ENCODE results near the genes EIF5AL1, SFTPA1 and TSPAN14.

DNA sequence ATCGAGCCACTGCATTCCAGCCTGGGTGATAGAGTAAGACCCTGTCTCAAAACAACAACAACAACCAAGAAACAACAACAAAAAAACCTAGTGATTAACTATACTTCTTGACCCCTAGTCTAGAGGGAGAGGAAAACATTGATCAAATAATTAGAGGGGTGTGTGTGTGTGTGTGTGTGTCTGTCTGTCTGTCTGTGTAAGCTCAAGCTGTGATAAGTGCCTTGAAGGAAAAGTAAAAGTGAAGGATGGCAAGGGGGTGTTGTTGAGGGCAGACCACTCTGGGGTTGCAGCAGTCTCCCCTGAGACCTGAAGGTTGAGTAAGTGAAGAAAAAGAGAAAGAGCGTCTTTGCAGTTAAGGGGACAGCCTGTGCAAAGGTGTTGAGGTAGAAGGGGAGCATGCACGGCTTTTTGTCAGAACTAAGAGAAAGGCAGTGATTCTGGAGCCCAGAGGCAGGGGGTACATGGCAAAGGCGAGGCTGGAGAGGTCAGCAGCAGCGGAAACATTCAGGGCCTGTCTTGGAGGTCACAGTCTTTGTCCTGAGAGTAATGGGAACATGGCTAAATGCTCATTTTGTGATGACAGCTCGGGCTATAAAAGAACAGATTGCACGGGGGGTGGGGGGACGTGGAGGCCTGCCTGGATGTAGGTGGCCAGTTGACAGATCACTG lies 128.7 kb upstream of the PPIF start:
- PRO-cap = no peak

- PRO-cap = bidirectional peak, plus-strand start at chr10:79239568, minus-strand start at chr10:79239421
Observed at GRCh38 chr10:79238982-79239774, 108.1 kb upstream of the PPIF start.

GRCh38 chr10:79260797-79261952 lies 86.1 kb upstream of the PPIF start:
- PRO-cap = no peak

- PRO-cap = no peak
Observed at GRCh38 chr10:79280878-79281987, 66.0 kb upstream of the PPIF start.

DNA sequence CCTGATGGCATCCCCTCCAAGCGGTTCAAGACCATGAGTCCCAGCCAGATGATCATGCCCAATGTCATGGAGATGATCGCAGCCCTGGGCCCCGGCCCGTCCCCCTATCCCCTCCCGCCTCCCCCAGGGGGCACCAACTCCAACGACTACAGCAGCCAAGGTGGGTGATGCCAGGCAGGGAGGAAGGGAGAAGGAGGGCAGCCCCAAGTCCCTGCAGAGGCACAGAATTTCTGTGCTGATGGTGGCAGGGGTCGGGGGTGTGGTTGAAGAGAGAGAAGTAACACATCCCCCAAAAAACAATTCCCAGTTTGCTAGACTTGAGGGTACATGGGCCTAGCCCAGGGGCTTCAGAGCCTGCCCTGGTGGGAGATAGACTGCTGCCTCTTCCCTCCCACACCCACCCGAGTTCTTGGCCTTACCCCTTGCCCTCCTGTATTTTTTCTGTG lies 41.1 kb upstream of the PPIF start:
- PRO-cap = no peak

GRCh38 chr10:79322342-79323187 lies 24.7 kb upstream of the PPIF start:
- PRO-cap = no peak

- PRO-cap = unidirectional peak, minus-strand start at chr10:79380352
Observed at GRCh38 chr10:79380114-79380805, 33.0 kb downstream of the PPIF start.

DNA sequence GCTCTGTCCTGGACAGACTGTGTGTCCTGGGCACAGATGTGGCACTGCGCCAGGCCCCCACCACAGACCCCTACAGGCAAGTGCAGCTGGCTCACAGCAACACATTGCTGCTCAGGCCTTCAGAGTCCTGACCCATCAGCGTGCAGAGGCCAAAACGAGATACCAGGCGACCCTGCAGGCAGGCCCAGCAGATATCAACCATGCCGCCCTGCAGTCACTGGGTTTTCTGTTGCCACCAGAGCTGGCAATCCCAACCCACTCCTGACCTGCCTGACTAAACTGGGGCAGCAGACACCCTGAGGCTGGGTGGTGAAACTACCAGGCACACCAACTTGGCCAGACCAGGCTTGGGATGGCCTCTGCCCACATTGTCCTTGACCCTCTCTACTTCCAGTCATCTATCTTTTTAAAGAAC lies 20.3 kb downstream of the ZCCHC24 start:
- PRO-cap = no peak

DNA sequence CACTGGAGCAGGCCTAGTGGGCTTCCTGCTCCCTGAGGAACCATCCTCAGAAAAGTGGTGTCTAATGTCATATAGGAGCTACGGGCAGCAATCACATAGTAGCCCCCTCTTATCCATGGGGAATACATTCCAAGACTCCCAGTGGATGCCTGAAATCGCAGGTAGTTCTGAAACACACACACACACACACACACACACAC lies 4.8 kb upstream of the ZCCHC24 start:
- PRO-cap = no peak

DNA sequence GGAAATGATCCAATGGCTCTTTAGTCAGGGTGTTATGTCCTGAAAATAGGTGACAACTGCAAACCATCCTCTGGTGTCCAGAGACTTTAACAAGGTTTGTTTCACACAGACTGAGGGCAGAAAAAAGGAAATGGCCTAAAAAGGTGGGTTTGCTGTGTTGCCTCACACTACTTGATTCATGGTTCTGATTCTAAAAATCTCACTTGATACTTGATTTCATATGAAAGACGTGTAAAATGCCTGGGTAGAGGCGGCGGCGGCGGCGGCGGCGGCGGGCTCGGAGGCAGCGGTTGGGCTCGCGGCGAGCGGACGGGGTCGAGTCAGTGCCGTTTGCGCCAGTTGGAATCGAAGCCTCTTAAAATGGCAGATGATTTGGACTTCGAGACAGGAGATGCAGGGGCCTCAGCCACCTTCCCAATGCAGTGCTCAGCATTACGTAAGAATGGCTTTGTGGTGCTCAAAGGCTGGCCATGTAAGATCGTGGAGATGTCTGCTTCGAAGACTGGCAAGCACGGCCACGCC lies at the start of gene EIF5AL1:
Gene EIF5AL1 (plus strand): TSS at position 244 of the 522 bp plus-strand sequence.
- PRO-cap = no peak

- PRO-cap = no peak
Observed at GRCh38 chr10:79610809-79611004, at the start of gene SFTPA1. Gene SFTPA1 (plus strand): TSS chr10:79610939.

DNA sequence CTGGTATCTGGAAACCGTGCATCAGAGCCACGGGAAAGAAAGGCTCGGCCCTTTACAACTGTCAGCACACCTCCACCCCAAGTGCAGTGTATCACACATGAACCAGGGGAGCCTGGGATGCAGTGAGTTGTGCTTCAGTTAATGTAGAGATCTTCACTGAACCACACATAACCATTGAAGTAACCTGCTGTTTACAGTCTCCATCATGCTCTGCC lies 12.0 kb downstream of the NUTM2B start:
- PRO-cap = bidirectional peak, plus-strand start at position 137 of the sequence, minus-strand start outside the sequence

DNA sequence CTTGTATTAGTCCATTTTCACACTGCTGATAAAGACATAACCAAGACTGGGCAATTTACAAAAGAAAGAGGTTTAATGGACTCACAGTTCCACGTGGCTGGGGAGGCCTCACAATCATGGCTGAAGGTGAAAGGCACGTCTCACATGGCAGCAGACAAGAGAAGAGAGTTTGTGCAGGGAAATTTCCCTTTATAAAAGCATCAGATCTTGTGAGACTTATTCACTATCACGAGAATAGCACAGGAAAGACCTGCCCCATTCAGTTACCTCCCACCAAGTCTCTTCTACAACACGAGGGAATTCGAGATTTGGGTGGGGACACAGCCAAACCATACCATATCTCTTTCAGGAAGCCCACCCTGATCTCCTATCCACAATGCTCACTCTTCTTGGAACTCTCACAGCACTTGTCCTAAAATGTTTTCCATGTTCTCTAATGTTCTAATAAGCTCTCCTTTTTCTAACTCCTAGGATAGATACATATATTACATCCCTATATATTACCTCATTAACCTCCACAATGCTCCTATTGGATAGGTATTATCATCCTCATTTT lies 9.6 kb downstream of the ANXA11 start:
- PRO-cap = bidirectional peak, plus-strand start outside the sequence, minus-strand start at position 469 of the sequence

DNA sequence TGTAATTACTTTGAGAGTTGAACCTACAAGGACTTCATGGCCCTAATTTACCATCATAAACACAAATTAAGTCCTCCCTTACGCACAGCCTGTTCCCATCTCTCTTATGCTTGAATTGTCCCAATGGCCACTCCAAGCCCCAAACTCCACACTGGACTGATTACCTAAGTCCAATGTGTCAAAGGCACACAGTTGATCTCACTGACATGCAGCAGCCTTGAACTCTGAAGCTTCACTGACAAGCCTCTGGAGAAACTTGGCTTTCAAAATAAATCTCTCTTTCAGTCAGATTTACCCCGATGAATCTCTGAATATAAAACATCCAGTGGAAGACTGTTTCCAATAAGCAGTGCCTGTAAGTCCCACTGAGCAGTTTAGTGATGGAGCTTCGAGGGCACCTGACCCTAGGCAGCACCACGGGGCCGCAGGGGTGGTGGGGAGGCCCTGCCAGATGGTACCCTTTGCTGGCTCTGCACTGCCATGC lies 3.2 kb upstream of the MAT1A start:
- PRO-cap = no peak

DNA sequence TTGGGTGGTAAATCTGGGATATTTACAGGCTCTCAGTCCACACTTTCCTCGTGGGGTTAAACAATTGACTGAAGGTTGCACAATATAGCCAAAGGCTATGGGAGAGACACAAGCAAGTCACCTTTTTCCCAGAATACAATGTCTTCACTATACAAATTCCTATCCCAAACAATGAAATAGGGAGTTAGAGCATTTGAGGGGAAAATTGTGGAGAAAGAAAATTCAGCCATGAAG lies 32.7 kb upstream of the MAT1A start:
- PRO-cap = no peak

- PRO-cap = no peak
Observed at GRCh38 chr10:80411169-80412254, 3.2 kb downstream of the PRXL2A start.

- PRO-cap = no peak
Observed at GRCh38 chr10:80441623-80442061, 12.5 kb upstream of the TSPAN14 start.

DNA sequence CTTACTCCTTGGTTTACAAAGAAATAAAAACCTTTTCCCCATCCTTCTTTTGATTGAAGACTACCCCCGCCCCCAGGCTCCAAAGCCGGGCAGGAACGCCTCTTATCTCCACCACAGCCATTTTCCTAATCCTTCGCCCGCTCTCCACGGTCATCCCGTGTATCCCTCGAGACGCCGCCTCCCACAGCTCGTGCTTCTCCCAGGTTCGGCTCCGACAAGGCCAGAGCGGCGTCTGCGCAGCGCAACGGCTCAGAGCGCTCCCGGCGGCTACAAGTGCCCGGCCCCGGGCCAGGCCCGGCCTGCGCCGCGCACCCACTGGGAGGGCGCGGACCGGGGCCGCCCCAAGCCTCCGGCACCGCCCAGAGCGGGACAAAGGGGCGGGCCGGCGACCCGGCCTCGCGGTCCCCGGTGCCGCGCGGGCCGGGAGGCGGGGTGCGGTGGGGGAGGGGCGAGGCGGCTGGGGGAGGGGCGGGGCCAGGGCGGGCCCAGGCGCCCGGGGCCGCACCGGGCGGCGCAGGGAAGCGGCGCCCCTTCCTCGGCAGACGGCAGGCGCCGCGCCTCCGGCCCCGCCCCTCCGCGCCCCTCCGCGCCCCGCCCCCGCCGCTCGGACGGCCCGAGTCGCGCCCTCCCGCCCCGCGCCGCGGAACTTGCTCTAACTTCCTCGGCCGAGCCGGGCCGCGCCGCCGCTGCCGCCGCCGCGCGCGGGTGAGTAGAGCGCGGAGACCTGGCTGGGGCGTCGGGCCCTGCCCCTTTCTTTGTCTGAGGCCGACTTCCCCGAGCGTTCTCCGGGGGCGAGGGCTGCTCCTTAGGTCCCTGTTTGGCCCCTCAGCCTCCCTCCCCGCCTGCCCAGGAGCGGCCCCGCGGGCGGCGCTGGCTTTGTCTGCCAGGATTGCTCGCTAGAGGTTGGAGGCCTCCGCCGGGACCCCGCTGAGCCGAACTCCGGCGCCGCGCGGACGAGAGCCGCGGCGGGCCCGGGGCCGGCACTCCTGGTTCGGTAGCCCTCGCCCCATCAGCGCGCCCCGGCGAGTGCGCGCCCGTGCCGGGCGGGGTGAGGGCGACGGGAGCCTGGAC lies at the start of gene TSPAN14:
Gene TSPAN14 (plus strand): TSS at position 644 of the 1,071 bp plus-strand sequence.
- PRO-cap = bidirectional peak, plus-strand start at position 644 of the sequence, minus-strand start at position 275 of the sequence

- PRO-cap = no peak
Observed at GRCh38 chr10:80462731-80463875, 9.0 kb downstream of the TSPAN14 start.

DNA sequence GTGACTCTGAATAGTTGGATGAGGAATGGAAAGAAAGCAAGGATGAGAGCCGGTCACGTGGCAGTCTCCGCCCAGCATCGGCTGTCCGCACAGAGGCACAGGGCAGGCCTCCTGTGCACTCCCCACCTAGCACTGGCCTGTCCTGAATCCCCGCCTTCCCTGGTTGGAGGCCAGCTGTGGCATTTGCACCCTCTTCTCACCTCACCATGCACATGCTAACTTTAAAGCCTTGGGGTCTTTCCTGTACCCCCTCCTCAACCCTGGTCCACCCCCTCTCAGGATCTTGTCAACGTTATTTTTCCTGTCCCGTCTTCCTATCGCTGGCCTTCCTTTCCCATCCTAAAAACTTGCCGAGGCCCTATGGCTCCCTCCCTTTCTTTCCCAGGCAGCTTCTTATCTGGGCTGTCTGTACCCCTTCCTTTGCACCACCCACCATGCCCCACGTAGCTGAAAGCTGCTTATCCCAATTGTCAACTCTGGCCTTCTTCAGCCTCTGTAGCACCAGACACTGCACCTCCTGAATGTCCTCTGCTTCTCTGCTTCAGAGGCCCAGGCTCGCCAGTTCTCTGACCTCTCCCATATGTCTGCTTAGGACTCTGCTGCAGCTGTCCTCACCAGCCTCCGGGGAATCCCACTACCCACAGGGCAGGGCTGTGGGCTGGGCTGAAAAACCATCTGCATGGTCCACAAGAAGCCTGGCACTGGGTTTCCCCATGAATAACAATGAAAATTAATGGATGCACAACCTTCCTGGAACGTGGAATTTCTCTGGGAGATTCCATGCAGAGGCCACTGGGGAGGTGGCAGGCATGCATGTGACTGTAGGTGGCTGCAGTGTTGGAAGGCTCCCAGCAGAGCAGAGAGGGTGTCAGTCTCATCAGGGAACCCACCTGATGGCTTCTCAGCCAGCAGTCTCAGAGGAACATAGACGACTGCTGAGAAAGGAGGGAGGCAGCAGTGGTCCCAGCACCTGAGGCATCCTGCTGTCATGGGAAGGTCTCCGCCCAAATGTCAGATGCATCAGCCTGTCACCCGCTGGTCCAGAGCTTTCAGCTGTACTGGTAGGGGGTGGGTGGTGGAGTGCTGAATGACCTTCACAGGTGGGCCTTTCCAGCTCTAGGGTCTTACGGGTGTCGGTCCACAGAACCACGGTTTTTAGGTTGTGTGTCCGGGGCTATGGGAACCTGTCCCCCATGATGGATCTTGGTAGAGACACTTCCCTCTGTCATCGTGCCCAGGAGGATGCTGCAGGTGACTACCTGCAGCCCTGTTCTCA lies 16.9 kb upstream of the SH2D4B start:
- PRO-cap = no peak

Measured in colonic mucosa (tissue), 1 donor.